Mammary epithelial cell (primary cell): Measurements from ENCODE around the genes TIMM23B and ASAH2.

DNA sequence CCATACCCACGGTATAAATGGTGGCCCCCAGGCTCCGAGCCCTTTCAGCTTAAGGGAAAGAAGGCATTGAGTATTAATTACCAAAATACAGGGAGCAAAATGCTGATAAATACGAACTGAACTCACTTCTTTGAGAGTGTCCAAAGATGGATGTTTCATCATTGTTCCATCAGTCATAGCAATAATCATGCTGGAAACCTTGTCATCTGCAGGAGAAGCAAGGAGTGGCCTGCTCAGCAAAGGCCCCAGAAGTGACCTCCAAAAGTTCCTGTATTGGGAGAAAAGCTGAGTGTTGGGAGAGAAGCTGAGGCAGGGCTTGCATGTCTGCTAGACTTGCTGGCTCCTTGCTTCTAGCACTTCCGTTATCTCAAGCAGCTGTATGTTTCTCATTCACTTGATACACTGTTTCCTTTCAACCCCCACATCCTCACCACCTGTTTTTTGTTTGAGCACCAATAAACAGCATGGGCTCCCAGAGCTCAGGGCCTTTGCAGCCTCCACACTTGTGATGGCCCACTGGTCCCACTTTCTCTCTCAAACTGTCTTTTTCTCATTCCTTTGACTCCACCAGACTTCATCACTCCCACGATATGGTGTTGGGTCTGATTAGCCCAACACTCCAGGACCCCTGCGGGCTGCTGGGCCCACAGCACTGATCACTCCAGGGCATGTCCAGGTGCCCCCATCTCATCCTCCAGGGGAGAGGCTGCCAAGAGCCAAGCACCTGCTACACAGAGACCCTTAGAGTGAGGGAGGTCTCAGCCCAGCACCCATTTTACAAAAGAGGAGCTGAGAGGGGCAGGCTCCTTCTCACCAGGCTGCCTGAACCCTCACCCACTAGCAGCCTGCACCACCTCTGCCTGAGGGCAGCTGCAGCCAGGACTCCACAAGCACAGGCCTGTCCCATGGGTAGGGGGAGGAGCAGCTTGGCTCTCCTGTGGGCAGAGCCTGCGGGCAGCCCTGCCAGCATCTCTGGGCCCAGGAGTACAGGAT lies 17.2 kb upstream of the ANTXRL start:
- CAGE, long polyA plus RNA: no peak
- RRBS: no CpG with 5 or more reads among the region's 7 CpGs

DNA sequence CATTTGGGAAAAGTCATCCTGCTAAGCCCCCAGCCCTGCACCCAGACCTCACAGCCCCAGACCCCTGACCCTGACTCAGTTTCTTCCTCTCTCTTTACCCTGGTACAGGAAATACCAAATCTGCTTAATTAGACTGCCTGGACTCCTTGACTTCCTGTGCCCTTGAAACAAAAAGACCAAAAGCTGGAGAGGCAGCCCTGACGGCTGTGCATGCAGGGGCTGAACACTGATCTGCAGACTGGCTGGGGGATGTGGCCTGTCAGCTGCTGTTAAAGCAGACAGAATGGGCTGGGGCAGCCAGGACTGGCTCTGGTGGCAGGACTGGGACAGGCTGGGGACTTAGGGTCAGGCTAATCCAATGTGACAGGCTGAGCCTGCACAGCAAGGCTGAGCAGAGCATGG lies 14.8 kb upstream of the ANTXRL start:
- CAGE, long polyA plus RNA: no peak
- RRBS: no CpG with 5 or more reads among the region's 1 CpG

DNA sequence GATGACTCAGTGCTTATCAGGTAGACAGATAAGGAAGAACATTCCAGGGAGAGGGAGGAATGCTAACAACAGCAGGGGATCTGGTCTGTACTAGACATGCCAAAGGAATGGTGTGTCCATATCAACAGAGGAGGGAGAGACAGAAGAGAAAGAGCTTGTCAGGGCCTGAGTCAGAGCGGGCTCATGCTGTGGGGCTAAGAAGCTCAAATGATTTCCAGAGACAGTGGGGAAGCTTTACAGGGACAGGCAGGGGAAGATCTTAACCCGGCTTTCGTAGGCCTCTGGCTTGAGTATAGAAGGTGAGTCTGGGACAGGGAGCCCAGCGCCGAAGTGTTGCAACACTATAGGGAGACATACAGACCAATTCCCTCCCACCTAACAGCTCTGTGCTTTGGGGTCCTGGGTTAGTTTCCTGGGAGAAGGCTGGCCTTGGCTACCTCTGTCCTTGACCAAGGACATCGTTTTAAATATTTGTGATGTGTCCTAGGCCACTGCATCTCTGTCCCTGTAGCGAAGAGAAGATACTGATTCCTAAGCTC lies 21.4 kb downstream of the ANXA8L1 start:
- CAGE, long polyA plus RNA: no peak
- RRBS: no CpG with 5 or more reads among the region's 7 CpGs

DNA sequence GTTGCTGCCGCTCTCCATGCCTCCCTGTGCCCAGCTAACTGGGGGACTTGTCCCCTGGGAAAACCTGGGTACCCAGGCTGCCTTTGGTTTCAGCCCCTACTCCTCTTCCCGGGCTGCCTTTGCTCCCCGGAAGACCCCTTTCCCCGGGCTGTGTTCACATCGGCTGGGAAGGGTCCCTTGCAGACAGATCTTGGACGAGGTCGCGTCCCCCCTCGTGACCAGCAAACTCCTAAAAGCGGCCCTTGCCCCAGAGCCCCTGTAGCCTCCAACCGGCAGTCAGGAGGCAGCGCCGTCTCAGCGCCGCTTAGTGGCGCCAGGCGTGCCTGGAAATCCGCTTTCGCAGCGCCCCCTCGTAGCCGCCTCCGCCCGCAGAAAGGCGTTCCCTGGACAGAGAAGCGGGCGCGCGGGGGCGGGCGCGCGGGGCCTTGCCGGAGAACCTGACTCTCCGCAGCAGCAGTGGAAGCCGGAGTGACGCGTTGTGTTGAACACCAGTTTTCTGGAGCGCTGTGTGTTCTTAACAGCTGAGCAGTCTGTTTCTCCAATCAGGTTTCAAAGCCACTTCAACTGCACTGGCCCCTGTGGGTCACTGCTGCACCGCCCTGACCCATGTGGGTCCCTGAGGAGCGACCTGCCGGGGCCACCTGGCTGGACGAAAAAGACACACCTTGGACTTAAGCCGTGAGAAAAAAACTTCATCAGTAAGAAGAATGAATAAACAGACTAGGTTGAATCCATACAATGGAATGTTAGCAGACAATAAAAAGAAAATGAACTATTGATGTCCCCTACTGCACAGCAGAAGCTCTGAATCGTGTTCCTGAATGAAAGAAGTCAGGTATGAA lies 22.6 kb downstream of the ANXA8L1 start:
- CAGE, long polyA plus RNA: no peak
- RRBS: no CpG with 5 or more reads among the region's 45 CpGs

DNA sequence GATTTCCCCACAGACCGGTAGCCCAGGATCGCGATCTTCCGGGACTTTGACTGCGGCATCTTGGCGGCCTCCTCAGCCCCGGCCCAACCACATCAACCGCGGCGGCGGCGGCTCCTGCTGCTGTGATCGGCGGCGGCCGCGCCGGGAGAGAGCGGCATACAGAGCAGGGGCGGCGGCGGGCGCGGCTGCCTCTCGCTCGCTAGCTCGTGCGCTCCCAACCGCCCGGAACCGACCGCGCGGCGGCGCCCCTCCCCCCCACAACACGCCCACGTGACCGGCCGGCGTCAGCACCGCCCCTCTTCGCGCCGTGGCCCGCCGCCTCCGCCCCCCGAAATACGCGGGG lies 56.5 kb downstream of the SYT15 start:
- CAGE, long polyA plus RNA: no peak
- RRBS: no CpG with 5 or more reads among the region's 51 CpGs

GRCh38 chr10:47256637-47257217 lies 43.3 kb upstream of the GDF10 start:
- CAGE, long polyA plus RNA: no peak
- RRBS: no CpG with 5 or more reads among the region's 4 CpGs

GRCh38 chr10:47261197-47261732 lies 38.7 kb upstream of the GDF10 start:
- CAGE, long polyA plus RNA: no peak
- RRBS: no CpG with 5 or more reads among the region's 7 CpGs

DNA sequence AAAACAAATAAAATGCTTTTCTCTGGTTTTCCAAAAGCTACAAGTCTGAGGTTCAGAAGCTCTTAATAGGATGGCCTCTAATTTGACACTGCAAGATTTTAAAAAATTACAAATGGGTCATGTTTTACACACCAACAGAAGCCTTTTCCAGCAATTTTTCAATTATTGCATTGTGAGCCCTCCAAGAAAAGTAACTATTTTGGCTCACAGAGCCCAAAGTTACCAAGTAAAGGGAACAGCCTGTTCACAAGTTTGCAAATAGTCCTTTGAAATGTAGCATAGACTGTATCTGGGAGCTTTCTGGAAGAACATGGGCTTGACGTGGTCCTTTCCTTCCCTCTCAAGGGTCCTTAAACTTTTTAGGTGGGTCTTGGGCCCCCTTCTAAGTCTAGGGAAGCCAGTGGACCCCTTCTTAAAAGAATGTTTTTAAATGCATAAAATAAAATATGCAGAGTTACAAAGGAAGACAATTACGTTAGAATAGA lies 1.3 kb upstream of the GDF10 start:
- CAGE, long polyA plus RNA: no peak
- RRBS: no CpG with 5 or more reads among the region's 2 CpGs

DNA sequence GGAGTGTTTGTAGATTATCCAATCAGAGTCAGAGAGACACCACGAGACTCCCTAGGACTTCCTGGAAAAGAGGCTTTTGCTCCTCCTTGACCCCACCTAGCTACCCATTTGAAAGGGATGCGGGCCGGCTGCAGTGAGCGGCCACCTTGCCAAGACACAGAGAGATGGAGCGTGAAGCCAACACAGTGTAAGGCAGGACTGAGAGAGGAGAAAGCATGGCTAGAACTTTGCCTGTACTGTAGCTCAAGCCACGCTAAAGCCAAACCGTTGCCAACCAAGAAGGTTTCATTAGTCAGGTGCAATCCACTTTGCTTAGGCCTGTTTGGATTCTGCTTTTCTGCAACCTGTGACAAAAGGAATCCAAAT lies 3.4 kb upstream of the GDF2 start:
- CAGE, long polyA plus RNA: no peak
- RRBS: no CpG with 5 or more reads among the region's 7 CpGs

- CAGE, long polyA plus RNA: no peak
- RRBS: no CpG with 5 or more reads among the region's 42 CpGs
These were observed 22.7 kb downstream of the ANXA8 start for GRCh38 chr10:47461137-47461743.

- CAGE, long polyA plus RNA: no peak
- RRBS: no CpG with 5 or more reads among the region's 5 CpGs
These were observed 47.8 kb downstream of the MAPK8 start for GRCh38 chr10:48354101-48354778.

DNA sequence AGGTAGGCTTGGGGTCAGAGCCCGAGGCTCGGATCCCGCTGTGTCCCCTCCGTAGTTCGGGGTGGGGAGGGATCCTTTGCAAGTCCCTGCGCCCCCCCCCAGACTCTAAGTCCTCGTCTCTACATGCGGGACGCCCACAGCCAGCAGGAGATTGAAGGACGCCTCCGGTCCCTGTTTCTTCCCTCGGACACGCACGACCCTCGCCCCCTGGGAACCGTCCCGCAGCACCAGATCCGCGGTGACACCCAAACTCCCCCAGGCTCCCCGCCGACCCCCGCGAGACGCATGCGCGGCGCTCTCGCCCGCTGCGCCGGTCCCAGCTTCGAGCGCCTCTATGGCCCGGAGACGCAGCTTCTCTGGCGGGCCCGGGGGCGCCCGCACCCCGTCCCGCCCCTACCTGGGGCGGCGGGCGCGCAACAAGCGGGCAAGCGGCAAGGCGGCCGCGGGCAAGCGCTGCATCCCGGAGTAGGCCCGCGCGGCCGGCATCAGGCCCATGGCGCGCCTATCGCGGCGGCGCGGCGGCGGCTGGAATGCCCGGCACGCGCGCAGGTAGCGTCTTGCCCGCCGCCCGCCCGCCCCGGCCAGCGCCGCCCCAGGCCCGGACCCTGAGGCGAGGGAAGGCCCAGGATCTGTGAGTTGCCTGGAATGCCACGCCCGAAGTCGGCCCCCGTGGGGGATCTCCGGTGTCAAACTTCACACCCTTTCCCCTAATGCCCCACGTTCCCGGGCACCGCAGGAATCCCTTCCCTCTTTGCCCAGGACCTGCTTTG lies 138.5 kb downstream of the ARHGAP22 start:
- CAGE, long polyA plus RNA: no peak
- RRBS: 8% methylated on average over 29 of the region's 87 CpGs

DNA sequence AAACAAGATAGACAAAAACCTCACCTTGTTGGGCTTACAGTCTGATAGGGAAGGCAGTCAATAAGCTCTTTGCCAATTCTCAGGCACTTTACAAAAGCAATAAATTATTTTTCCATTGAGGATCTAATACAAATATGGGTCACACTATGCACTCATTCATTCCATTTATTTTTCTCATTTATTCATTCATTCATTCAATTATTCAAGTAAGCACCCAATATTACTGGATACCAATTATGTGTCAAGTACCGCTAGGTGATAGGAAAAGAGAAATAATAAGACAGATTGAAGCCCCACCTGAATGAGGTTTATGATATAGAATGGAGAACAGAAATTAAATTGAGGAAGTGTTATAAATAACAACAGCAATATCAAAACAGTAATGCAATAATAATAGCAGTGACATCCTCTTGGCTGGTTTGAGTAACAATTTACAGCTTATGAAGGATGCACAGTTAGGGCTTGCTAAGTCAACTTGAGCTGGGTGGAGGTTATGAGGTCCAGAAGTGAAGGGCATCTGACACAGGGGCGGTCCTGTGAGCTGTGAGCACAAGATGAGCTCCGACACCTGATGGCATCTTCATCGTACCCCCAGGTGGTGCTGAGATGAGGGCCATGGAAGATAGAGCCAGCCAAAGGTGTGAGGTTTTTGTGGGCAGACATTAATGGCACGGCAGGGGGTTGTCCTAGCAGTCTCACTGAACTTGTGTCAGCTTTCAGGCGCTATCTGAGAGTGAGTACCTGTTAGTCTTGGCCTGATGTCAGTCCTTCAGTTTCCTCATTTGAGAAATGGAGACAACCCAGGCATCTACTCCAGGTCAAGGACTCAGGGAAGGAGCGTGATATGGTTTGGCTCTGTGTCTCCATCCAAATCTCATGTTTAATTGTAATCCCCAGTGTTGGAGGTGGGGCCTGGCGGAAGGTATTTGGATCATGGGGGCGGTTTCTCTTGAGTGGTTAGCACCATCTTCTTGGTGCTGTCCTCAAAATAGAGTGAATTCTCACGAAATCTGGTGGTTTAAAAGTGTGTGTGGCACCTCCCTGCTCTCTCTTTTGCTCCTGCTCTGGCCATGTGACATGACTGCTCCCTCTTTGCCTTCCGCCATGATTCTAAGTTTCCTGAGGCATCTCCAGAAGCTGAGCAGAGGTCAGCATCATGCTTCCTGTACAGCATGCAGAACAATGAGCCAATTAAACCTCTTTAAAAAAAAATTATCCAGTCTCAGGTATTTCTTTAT lies 30.4 kb downstream of the ARHGAP22 start:
- CAGE, long polyA plus RNA: no peak
- RRBS: no CpG with 5 or more reads among the region's 11 CpGs

DNA sequence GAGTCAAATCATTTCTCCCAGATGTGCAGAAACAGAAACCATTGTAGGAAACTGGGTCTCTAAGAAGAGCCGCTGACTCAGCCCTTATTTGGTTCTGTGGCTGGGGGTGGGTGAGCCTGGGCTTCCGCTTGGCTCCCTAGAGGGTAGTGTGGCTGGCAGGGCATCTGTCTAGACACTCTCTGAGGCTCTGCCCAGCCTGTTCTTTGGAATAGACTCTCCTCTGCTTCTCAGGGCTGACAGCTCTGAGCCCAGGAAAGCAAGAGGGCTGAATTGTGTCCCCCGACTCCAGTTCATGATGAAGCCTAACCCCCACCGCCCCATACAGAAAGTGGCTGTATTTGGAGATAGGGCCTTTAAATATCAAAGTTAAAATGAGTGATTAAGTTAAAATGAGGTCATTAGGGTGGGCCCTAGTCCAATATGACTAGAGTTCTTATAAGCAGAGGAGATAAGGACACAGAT lies 29.6 kb upstream of the ARHGAP22 start:
- CAGE, long polyA plus RNA: no peak
- RRBS: no CpG with 5 or more reads among the region's 4 CpGs

- CAGE, long polyA plus RNA: no peak
- RRBS: 1% methylated on average over 25 of the region's 73 CpGs
These were observed 28.5 kb upstream of the WDFY4 start for GRCh38 chr10:48655915-48656793.

- CAGE, long polyA plus RNA: no peak
- RRBS: no CpG with 5 or more reads among the region's 13 CpGs
These were observed 38.2 kb downstream of the VSTM4 start for GRCh38 chr10:49076910-49077750.

DNA sequence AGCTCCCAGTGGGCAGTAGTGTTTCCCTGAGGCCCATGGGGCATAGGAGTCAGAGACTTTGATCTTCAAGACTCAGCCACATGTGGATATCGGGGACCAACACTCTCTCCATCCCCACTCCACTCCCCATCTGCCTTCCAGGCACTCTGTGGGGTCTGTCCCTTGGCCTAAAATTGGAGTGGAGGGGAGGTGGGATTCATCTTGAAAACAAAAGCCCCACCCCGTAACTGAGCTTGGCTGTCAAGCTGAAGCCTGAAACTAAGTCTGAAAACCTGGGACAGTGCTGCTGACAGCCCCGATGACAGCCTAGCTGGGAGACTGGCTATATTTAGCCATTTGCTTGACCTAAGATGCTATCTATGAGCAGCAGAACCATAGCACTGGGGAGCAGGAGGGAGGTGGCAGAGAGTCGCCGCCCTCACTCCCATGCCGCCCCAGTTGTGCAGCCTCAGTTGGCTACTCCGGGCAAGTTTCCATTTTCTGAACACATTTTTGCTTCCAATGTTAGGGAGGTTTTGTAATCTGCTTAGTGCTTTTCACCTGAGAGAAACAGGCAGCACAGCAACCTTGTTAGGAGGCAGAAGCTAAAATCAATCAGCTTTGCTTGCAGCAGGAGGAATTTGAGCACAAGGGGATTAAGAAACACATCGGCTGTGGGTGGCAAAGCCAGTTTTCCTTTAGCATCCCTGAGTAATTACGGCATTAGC lies 20.5 kb upstream of the C10orf71 start:
- CAGE, long polyA plus RNA: no peak
- RRBS: no CpG with 5 or more reads among the region's 9 CpGs

DNA sequence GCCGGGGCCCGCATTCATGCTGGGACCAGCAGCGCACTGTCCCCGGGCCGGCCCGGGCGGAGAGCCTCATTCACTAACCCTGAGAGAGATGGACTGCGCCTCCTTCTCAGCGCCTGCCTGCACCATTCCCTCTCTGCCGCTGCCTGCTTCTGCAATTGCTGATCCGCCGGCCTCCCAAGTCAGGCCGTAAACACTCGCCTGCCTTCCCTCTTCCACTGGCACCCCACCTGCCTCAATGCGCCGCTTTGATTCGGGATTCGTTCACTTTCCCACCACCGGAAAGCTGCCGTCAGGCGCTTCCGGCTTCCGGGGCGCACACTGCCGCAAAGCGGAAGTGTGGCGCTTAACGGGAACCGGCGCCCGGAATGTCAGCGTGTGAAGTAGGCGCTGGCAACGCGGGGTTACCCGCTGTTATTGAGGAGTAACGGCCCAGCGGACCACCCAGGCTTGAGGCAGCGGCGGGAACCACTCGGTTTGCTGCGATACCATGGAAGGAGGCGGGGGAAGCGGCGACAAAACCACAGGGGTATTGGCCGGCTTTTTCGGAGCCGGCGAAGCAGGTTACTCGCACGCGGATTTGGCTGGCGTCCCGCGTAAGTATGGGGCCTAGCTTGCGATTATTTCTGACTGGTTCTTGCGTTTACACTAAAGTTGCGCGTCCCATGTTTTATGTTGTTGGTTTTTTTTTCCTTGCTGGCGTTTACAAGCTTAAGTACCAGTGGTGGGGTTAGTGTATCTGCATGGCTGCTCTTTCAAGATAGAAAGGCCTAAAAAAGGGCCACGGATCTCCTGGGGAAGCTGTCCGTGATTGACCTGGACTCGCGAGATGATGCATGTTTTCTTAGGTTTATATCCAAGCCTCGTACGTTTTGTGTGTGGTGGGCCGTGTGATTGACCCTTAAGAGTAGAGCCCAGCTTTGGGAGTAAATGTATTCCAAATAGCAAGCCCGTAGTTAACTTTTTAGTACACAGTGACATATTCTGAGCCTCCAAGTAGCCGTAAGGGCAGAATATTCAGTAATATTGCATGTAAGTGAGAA lies at the start of gene TIMM23B:
Gene TIMM23B, plus strand, starts transcription at position 346 of the 1,040 bp plus-strand sequence.
- CAGE, long polyA plus RNA: no peak
- RRBS: no CpG with 5 or more reads among the region's 69 CpGs

DNA sequence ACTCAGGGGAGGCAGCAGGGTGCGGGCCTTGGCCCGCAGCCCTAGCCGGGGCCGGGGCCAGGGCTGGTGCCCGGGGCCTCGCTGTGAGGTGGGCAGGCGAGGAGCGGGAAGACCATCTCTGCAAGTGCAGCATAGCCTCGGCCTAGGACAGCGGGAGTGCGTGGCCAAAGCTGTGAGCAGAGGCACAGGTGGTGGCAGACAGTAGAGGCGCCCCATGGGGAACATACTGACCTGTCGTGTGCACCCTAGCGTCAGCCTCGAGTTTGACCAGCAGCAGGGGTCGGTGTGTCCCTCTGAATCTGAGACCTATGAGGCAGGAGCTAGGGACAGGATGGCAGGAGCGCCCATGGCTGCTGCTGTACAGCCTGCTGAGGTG lies 284 bp downstream of the AGAP6 start:
- CAGE, long polyA plus RNA: no peak
- RRBS: no CpG with 5 or more reads among the region's 17 CpGs

DNA sequence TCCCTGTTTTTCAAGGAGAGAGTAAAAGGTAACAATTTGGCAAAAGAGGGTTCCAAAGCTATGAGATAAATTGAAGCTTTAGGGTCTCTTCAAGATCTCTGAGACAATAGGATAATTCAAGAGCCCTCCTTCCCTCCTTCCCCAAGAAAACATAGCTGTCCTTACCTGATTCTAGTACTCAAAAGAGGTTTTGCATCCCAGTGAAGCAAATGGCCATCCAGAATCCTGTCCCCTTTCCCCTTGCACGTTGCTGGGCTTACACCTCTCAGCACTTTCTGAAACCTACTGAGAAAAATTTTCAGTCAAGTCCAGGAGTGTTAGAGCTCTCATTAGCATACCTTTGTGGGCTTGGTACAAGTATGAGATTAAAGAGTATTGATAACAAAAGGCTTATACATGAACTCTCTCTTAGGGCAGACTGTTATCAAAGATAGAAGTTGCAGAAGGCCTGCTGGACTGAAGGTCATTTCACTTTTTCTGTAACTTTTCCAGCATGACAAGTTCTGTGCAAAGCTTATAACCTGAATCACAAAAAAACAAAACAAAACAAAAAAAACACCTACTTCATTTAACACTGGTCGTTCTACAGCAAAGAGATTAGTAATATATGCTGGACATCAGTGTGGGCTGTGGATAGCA lies at the start of gene ASAH2:
Gene ASAH2, minus strand, starts transcription at position 287 of the 639 bp plus-strand sequence.
- CAGE, long polyA plus RNA: no peak
- RRBS: no CpG with 5 or more reads among the region's 2 CpGs